Karpas-422 (cell line): ENCODE measurements around a stretch of chr22.

DNA sequence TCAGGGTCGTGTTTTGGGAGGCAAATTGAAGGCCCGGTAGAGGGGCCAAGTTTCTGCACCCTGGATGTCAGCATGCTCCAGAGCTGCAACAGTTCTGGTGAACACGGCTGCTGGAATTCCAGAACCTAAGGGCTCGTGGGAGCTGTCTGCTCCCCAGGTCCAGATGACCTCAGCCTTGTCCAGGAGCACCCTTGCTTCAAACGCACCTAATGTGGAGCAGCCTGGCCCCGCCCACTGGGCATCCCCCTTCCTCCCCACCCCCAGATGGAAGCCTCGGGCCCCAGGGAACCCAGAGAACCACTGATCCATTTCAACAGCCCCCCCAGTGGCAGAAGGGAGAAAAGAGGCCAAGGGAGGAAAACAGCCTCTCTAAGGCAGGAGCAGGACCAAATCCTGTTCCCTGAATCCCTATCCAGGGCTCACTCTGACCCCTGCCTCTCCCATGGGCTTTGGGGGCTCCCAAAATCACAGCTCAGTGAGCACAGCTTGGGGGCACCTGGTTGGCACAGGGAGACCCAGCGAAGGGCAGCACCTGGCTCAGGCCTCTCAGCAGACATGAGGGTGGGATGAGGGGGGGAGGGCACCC lies 1.1 kb downstream of the CYTH4 start:
- PRO-cap = no peak
- RAMPAGE, long total RNA = no peak

- PRO-cap = no peak
- RAMPAGE, long total RNA = no peak
Observed at GRCh38 chr22:37303728-37304488, 21.6 kb downstream of the CYTH4 start.

DNA sequence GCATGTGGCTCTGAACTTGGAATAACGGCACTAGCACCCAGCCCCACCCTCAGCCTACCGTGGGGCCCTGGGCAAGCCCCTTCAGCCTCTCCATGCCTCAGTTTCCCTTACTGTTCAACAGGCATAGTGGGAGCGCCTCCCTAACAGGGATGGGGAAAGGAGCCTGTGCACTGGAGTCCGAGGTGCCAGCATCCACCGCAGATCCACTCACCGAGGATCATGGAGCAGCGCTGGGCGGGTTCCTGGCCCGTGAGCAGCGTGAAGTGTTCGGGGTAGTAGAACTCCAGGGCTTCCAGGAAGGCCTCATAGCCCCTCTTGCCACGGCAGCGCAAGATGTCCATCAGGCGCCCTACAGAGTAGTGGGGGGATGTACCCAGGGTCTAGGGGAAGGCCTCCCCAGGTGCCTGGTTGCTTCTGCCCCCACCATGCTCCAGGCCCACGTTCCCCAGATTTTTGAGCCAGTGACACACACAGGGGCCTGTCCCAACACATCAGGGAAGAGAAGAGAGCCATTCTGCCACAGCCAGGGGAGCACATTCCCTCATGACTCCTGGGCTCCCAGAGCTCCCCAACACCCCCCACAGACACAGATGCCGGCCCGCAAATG lies 1.4 kb downstream of the CARD10 start:
- PRO-cap = no peak
- RAMPAGE, long total RNA = no peak

- PRO-cap = no peak
- RAMPAGE, long total RNA = no peak
Observed at GRCh38 chr22:37538580-37539324, 19.5 kb upstream of the CARD10 start.

DNA sequence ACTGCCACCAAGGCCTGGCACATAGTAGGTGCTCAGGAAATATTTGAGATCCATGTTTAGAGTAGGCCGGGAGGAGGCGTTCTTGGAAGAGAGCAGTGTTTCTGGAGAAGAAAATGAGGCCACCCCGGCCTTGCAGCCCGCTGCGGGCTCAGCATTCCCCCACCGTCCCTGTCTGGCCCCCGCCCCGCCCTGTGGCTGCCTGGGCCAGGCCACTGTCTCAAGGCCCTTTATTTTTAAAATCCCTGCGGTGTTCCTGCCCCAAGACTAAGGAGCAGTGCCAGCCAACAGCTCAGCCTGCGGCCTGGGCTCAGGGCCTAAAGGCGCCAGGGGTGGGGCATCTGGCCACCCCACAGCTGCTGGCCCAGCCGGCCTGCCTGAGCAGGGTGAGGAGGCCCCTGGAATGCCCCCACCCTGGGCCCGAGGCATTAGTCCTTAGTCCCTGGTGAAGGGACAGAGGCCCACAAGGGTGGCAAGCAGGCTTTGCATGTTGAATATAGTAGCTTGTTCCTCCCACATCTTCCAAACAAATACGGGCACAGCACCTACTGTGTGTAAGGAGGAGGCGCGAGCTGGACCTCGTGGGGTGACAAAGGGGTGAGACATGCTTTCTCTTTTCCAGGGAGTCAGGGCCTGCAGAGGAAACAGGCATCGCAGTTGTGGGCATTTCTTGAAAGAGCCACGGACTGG lies 13.3 kb upstream of the CDC42EP1 start:
- PRO-cap = no peak
- RAMPAGE, long total RNA = no peak

GRCh38 chr22:37571128-37571504 lies 8.8 kb downstream of the LGALS2 start:
- PRO-cap = no peak
- RAMPAGE, long total RNA = no peak

DNA sequence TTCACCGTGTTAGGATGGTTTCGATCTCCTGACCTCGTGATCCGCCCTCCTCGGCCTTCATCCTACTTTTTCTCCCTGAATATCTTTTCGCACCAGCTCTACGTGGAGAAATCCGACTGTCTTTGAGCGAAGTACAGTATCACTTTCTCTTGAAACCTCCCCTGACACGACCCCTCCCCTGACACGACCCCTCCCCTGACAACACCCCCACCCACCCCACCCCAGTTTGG lies 887 bp upstream of the GGA1 start:
- PRO-cap = no peak
- RAMPAGE, long total RNA = no peak

GRCh38 chr22:37695351-37695862 lies 1.4 kb upstream of the TRIOBP start:
- PRO-cap = no peak
- RAMPAGE, long total RNA = no peak

GRCh38 chr22:37796168-37796383 lies 9.0 kb upstream of the H1-0 start:
- PRO-cap = no peak
- RAMPAGE, long total RNA = no peak

DNA sequence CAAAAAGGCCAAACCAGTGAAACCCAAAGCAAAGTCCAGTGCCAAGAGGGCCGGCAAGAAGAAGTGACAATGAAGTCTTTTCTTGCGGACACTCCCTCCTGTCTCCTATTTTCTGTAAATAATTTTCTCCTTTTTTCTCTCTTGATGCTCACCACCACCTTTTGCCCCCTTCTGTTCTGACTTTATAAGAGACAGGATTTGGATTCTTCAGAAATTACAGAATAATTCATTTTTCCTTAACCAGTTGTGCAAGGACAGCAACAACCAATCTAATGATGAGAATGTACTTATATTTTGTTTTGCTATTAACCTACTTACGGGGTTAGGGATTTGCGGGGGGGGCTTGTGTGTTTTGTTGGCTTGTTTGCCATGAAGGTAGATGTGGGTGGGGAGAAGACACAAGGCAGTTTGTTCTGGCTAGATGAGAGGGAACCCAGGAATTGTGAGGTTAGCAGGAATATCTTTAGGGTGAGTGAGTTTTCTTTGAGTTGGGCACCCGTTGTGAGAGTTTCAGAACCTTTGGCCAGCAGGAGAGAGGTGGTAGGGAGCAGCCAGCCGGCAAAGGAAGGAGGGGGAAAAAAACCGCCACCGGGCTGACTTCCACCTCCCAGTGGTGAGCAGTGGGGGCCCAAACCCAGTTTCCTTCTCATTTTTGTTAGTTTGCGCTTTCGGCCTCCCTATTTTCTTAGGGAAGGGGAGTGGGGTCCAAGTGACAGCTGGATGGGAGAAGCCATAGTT lies 1.2 kb downstream of the H1-0 start:
- PRO-cap = no peak
- RAMPAGE, long total RNA = no peak

- PRO-cap = no peak
- RAMPAGE, long total RNA = no peak
Observed at GRCh38 chr22:37910476-37910760, 4.3 kb downstream of the MICALL1 start.

DNA sequence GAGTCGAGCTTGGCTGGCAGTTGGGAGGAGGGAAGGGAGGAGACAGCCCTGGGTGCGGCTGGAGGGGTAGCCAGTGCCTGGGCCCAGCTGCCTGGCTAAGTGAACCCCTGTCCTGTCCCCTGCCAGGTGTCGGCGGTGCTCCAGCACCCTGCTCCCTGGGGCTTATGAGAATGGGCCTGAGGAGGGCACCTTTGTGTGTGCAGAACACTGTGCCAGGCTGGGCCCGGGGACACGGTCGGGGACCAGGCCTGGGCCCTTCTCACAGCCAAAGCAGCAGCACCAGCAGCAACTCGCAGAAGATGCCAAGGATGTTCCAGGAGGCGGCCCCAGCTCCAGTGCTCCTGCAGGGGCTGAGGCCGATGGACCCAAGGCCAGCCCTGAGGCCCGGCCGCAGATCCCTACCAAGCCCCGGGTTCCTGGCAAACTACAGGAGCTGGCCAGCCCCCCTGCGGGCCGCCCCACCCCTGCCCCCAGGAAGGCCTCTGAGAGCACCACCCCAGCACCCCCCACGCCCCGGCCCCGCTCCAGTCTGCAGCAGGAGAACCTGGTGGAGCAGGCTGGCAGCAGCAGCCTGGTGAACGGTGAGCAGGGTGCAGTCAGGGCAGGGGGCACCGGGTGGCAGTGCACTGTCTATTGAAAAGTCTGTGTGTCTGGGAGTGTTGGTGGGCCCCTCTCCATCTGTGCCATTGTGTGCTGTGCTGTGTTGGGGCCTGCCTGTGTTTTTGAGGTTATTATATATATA lies 15.9 kb downstream of the MICALL1 start:
- PRO-cap = no peak
- RAMPAGE, long total RNA = no peak

GRCh38 chr22:37996300-37996769 lies 12.0 kb upstream of the SOX10 start:
- PRO-cap = no peak
- RAMPAGE, long total RNA = no peak

DNA sequence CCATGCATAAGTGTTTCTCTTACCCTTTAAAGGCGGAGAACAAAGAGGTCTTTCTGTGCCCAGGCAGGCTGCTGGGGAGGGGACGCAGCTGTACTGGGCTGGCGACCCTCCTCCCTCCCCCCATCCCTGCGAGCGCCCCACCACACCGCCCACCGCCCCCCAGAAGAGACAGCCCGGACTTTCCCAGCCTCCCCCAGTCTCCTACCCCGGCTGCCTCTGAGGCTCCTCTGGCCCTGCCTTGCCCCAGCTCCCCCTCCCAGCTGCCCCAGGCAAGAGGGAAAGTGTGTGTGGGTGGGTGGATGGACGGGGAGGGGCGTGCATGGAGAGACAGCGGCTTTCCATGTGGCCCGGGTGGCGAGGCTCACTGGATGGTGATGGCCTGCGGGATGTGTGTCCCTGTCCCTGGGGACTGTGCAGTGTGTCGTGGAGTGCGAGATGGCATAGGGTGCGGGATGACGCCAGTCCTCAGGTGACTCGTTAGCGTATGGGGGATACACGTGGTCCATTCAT lies 30.5 kb upstream of the PICK1 start:
- PRO-cap = no peak
- RAMPAGE, long total RNA = no peak

DNA sequence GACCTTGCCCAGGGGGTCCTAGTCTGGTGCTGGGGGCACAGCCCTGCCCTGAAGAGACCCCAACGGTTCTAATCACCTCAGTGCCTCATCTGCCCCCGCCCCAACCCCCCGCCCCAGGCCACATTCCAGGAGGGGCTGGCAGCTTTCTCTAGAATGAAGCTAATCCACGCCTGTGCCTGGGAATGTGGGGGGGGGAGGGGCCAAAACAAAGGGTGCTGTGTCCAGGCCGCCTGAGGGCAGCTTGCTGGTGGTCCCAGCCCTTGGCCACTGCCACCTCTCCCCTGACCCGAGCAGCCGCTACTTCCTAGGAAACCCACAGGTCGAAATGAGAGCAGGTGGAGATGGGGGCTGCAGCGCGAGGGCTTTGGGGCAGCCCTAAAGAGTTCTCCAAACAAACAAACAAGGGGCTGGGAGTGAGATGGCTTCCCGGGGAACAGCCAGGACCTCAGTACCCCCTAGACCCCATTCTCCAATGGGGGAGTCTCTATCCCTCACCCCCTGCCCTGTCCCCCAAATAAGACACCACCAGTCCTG lies 437 bp upstream of the SLC16A8 start:
- PRO-cap = no peak
- RAMPAGE, long total RNA = no peak

- PRO-cap = no peak
- RAMPAGE, long total RNA = no peak
Observed at GRCh38 chr22:38112320-38112913, 1.9 kb upstream of the BAIAP2L2 start.

GRCh38 chr22:38172849-38173327 lies 8.7 kb downstream of the PLA2G6 start:
- PRO-cap = no peak
- RAMPAGE, long total RNA = no peak

DNA sequence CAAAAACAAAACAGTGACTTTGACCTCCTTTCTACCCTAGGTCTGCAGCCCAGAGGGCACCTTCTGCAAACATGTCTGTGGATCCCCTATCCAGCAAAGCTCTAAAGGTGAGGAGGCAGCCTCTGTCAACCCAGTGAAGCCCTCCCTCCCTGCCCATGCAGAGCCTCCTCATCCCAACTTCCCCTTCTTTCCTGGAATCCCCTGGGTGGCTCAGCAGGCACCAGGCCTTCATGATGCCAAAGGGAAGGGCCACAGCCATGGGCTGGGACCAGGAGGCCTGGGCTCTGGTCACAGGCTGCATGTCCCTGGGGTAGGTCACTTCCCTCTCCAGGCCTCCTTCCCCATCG lies 12.0 kb downstream of the MAFF start:
- PRO-cap = no peak
- RAMPAGE, long total RNA = no peak

DNA sequence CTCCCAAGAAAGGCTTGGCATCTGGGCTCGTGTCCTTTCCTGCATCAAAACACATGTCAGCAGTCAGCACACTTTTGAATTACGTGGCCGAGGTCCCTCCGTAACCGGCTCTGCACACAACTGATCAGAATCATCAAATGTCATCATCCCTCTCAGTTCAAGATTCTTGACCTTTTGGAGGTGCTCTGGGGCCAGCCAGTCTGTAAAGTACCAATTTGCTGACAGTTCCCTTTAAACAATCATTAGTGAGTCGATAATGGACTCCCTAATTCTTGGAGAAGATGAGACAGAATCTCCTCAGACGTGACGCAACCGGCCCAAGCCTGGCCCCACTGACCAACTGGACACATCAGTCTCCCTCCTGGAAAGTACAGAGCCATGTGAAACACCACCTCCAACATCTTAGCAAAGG lies 33.6 kb downstream of the MAFF start:
- PRO-cap = no peak
- RAMPAGE, long total RNA = no peak

- PRO-cap = no peak
- RAMPAGE, long total RNA = no peak
Observed at GRCh38 chr22:38312763-38313069, 4.5 kb downstream of the CSNK1E start.